PFSK-1 (cell line): ENCODE measurements around a stretch of chr18.

GRCh38 chr18:8799838-8800923, 94.8 kb downstream of the MTCL1 start:
- RRBS, result 81% methylated on average over 3 of the region's 31 CpGs

DNA sequence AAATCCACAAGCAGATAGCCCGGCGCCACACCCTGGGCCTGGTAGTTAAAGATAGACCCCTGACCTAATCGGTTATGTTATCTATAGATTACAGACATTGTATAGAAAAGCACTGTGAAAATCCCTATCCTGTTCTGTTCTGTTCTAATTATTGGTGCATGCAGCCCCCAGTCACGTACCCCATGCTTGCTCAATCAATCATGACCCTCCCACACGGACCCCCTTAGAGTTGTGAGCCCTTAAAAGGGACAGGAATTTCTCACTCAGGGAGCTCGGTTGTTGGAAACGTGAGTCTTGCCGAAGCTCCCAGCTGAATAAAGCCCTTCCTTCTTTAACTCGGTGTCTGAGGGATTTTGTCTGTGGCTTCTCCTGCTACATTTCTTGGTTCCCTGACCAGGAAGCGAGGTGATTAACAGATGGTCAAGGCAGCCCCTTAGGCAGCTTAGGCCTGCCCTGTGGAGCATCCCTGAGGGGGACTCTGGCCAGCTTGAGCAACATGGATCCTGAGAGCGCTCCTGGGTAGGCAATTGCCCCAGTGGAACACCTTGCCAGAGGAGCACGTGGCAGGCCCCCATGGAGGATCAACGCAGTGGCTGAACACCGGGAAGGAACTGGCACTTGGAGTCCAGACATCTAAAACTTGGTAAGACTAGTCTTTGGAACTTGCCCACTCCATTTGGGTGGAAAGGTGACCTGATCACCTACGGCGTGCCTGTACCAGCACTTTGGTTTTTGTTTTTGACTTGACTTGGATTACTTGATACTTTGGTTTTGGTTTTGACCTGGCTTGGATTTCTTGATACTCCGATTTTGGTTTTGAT, 188.6 kb upstream of the NDUFV2 start:
- RRBS, result no CpG with 5 or more reads among the region's 17 CpGs

- RRBS, result no CpG with 5 or more reads among the region's 1 CpG
Measured at GRCh38 chr18:8943843-8944272, 158.6 kb upstream of the NDUFV2 start.

GRCh38 chr18:9014094-9014603, 88.3 kb upstream of the NDUFV2 start:
- RRBS, result no CpG with 5 or more reads among the region's 2 CpGs

- RRBS, result no CpG with 5 or more reads among the region's 9 CpGs
Measured at GRCh38 chr18:9117165-9117741, 14.8 kb downstream of the NDUFV2 start.

DNA sequence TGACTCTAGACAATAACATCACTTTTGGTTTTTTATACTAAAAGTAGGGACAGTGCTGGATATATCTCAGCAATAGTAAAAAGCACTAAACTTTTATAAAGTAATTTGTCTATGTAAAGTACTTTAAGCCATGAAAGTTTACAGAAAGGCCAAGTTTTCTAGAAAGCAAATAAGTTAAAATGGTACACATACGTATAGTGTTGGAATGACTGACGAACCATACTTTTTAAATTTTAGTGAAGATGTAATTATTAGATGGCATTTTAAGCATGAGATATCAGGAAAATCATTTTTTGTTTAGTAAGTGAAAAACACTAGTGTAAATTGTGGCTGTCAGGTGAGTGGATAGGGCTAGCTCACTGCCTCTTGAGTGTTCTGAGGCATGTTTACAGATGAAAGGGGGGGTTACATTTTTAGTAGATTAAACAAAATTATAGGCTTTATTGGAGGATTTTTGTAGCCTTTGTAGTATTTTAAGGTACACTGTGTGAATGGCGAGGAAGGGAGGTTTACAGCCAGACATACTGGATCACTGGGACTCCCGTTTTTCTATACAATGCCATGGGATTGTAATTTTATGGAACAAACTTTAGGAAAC, 4.9 kb upstream of the ANKRD12 start:
- RRBS, result no CpG with 5 or more reads among the region's 4 CpGs

DNA sequence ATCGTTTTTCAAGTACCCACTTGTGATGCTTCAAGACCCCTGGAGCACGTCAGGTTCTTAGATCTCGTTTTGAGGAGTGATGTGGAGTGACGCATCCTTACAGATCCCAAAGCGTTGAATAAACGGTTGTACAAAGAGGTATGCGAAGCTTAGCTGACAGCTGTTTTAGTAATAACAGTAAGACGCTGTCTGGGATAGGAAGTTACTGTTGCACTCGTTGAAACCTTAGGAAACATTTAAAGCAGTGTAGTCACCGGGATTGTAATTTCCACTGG, 1.1 kb downstream of the ANKRD12 start:
- RRBS, result no CpG with 5 or more reads among the region's 10 CpGs

GRCh38 chr18:9416892-9417839, 58.1 kb upstream of the RALBP1 start:
- RRBS, result no CpG with 5 or more reads among the region's 21 CpGs

- RRBS, result 82% methylated on average over 8 of the region's 15 CpGs
Measured at GRCh38 chr18:9434219-9434670, 41.1 kb upstream of the RALBP1 start.

DNA sequence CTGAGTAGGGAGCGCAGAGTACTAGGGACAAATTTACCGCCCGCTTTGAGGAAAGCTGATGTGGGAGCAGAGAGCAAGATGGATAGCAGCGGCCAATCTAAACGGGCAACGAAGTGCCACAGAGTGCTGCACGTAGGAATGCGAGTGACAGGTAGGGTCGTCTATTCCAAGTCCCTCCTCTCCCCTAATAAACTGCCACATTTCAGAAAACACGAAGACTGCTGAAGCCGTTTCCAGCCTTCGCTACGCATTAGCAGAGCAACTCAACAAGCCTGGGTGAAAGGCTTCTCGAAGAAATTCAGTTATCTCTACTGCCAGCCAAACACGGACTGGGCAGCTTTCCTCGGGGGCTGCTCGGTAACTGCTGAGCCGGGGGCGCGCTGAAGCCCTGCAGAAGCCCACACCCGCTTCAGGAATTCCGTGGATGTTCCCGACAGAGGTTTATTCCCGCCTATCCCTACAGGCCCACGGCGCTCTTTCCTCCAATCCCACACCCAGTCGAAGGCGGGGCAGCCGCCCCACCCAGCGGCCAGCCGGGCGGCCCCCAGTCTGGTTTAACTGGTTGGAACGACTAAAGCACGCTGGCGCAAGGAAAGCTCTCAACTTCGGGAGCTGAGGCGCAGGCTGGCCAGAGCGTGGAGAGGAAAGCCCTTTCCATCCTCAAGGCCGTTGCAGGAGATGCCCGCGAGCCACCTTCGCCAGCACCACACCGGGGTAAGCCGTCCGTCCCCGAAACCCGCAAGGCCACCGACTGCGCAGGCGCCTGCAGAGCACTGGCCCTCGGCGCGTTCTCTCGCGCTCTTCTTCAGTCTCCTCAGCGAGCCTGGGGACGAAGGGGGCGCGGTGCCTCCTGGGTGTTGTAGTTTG, 617 bp upstream of the RALBP1 start:
- RRBS, result no CpG with 5 or more reads among the region's 59 CpGs

DNA sequence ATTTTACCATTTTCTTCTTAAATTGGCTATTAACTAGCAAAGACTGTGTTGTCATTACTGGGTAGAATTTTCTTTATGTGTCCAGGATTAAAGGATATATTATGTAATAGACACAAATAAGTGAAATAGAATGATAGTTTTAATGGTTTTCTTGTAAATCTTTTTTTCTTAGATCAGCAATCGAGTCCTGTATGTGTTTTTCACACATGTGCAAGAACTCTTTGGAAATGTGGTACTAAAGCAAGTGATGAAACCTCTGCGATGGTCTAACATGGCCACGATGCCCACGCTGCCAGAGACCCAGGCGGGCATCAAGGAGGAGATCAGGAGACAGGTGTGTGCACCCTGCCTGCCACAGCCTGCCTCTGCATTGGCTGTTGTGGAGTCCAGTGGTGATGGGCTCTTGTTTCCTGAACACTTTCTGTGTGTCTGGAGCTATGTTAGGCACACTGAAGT, 49.1 kb downstream of the RALBP1 start:
- RRBS, result no CpG with 5 or more reads among the region's 5 CpGs

- RRBS, result no CpG with 5 or more reads among the region's 4 CpGs
Measured at GRCh38 chr18:9612112-9612738, 2.1 kb downstream of the PPP4R1 start.

GRCh38 chr18:9775013-9775751, 67.1 kb downstream of the RAB31 start:
- RRBS, result no CpG with 5 or more reads among the region's 13 CpGs

GRCh38 chr18:9912249-9912540, 1.6 kb upstream of the VAPA start:
- RRBS, result no CpG with 5 or more reads among the region's 2 CpGs

DNA sequence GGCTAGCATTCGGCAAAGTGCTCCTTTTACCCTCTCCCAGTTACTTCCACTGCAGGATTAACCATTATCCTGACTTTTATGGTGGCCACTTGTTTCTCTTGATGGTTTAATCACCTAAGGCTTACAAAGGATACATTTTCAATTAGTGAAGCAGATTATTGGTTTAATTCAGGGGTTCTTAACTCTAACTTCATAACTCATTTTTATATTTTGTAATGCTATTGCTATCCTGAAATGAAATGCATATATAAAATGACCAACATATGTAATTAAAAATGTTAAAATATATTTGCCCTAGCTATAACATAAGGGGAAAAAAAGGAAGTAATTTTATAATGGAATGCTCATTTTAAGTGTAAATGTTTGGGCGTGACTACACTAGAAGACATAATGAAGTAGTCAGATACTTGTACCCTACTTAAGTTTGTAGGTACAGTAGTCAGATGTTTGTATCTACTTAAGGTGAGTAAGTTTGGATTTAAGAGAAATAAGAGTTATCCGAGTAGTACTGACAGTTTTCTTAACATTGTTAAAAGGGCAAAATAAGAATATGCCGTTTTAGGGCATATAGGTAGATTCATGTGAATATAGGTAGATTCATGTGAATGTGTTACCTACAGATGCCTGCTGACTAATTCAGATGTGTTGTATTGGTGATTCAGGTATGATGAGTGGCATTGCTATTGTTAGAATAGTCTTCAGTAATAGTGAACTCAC, 14.7 kb downstream of the VAPA start:
- RRBS, result no CpG with 5 or more reads among the region's 4 CpGs

DNA sequence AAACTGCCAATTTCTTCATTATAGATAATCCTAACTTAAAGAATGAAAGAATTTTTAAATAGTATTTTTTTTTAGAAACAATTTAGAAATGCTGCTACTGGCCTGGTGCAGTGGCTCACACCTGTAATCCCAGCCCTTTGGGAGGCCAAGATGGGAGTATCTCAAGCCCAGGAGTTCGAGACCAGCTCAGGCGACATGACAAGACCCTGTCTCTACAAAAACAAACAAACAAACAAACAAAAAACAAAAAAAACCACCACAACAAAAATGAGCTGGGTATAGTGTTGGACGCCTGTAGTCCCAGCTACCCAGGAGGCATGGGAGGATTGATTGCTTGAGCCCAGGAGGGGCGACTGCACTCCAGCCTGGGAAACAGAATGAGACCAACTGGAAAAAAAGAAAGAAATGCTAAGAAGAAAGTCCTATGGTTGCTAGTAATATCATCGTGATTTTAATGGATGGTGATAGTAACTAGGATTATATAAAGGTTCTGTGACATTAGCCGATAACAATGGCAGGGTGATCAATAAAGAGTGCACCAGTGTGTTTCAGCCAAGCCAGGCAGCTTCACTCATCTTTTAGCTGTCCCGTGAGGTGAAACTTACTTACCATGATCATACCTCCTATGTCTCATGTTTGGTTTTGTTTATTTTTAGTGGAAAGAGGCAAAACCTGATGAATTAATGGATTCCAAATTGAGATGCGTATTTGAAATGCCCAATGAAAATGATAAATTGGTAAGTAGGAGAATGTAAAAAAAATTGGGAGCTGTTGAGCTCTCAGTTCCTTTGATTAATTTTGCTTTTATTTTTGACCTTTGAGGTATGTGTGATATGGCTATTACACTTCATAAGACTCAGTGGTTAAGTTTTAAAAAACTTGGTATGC, 22.8 kb downstream of the VAPA start:
- RRBS, result no CpG with 5 or more reads among the region's 8 CpGs

DNA sequence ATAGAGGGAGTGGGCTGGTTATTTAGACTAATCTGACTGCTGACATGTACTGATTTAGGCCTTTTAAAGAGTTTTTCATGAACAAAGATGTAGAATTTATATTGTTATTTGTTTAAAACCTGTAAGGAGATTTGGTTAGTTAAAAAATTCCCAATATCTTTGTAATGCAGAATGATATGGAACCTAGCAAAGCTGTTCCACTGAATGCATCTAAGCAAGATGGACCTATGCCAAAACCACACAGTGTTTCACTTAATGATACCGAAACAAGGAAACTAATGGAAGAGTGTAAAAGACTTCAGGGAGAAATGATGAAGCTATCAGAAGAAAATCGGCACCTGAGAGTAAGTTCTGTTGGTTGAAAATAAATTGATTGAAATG, 36.4 kb downstream of the VAPA start:
- RRBS, result no CpG with 5 or more reads among the region's 2 CpGs

GRCh38 chr18:10078322-10078561, 164.4 kb downstream of the VAPA start:
- RRBS, result no CpG with 5 or more reads among the region's 3 CpGs